Placental epithelial cell (primary cell): ENCODE measurements around the gene FCGR2B.

DNA sequence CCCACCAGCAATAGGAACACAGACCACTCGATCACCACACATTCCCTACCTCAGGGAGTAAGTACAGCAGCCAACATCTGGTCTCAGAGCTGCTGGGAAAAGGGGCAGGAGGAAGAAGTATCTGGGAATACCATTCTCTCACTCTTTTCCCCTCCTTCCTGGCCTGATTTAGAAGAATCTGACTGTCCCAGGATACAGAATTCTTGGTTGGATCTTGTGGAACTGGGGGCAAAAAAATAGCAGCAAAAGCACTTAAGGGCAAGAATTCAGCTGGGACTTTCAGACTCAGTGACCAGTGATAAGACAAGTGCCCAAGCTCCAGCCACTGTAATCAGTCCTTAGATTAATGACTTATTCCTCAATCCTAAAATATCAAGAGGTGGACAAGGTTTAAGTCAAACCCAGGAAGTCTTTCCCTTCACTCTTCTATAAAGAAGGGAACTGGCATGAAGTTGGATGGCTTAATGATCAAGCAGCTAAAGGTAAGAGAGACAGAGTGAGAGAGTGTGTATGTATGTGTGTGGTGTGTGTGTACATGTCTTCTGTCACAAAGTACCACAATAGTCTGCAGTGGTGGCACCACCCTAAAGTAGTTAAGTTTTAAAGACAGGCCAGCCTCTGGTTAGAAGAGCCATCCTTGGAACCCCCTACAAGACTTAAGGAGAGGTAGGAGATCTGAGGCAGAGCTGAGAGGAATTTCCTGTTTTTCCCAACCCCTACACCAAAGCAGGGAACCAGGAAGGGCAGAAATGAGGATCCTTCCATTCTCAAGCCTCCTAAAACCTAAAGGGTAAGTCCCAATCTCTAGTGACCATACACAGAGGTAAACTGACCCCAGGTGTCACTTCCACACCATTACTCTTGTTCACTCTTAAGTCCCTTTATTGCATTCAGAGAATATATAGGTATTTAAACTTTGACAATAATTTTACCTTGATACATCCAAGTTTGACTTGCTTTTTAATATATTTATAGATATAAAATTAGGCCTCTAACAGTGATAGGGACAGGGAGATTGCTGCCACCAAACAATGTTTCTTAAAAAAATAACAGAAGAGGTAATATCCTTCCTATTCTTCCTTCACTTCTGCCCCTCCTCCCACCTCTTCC, 11.0 kb downstream of the PEA15 start:
- CAGE, long polyA plus RNA: no peak

- CAGE, long polyA plus RNA: no peak
Measured at GRCh38 chr1:160239946-160240418, 22.4 kb downstream of the DCAF8 start.

- CAGE, long polyA plus RNA: no peak
Measured at GRCh38 chr1:160332361-160332901, 10.6 kb downstream of the COPA start.

GRCh38 chr1:160406313-160406629, 5.9 kb downstream of the VANGL2 start:
- CAGE, long polyA plus RNA: no peak

GRCh38 chr1:160499679-160500083, 23.4 kb downstream of the SLAMF6 start:
- CAGE, long polyA plus RNA: no peak

DNA sequence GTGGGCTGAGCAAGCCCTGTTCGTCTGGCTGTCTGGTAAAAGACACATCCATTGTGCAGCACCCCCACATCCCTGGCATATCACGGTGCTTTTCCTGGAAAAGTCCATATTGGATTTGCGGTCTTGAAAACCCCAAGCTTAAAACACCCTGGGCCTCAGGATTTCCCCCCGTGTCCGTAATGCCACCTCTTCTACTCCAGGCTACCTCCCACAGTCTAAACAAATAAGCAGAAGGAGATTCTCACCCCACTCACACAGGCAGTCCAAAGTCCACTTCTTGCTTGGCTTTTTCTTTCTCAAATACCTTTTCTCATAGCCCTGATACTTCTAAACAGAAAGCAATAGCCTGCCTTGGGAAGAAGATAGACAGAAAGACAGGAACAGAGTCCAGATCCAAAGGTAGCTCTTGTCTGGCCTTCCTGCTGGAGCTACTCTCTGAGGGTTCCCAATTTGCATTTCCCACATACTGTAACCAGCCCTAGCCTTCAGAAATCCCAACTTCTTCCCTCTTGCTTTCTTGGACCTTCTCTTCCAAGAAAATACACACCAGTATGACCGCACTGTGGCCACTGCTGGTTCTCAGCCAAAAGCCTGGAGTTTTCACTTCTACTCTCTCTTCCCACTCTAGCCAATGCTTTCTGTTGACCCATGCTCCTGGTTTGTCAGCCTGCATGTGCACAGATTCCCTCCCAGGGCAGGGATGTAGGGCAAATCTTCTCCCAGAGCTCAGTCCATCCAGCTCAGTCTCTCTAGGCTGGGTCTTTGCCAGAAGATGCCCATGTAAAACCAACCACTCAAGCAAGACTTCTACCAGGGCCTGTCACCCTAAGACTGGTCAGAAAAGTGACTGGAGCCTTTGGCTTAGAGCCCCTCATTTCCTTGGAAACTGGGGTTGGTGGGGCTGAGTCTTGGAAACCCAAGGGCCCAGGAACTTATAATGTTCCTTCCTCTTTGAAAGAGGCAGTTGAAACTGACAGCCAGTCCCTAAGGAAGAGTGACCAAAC, 773 bp downstream of the SLAMF1 start:
- CAGE, long polyA plus RNA: no peak

DNA sequence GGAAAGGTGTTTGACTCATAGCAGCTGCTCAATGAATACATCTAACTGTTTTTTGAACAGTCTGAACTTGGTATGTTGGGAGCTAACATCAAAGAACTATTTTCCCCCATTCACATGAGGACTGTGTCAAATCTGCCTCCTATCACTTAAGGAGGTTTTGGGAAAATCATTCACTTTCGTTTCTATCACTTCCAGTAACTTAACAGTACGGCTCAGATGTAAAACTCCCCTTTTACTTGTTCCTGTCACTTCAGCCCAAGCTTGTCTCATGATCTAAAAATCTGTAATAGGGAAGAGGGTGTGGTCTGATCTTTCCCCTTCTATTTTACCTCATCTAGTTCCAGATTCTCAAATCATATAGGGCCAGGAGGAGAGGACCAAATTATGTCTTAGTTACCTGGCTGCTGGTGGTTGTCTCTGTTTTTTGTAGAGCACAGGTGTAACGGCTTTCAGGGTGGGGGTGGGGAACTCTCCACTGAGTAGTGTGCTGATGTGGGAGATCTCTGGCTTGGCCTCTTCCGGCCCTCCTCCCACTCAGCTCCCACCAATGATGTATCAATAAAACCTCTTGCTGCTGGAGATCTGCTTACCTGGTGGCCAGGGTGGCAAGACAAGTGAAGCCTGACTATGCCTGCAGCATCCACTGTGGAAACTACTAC, 26.3 kb upstream of the SLAMF1 start:
- CAGE, long polyA plus RNA: no peak

DNA sequence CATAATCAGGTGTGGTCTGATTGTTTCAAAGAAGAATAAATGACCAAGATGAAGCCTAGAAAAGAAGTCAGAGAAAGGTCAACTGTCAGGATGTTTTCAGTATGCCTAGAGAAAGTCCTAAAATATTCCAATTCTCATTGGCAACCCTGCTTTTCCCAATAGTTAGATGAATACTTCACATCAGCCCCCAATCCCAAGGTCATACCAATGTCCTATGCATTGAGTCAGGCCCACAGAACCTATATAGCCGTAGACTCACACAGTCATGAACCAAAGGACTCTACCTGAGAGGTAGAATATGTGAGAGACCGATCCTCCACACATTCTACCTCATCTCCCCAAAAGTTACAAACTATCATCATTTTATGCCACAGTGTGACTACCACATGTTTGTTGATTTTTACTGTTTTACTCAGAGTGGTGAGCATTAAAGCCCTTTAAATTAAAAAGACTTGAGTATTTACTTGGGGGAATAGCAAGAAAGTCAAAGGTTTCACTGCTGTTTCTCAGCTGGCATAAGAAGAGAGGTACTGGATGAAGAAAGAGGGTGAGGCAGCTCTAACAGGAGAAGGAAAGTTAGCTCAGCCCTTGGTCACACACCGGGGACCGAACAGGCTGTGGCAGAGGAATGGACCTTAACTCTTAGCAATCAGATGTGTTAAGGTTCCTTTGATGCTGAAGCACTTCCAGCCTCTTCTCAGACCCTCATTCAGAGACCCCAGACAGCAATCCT, 997 bp downstream of the CD48 start:
- CAGE, long polyA plus RNA: no peak

GRCh38 chr1:160724507-160724887, 12.9 kb upstream of the CD48 start:
- CAGE, long polyA plus RNA: no peak

GRCh38 chr1:160781933-160782649, 13.9 kb upstream of the LY9 start:
- CAGE, long polyA plus RNA: no peak

DNA sequence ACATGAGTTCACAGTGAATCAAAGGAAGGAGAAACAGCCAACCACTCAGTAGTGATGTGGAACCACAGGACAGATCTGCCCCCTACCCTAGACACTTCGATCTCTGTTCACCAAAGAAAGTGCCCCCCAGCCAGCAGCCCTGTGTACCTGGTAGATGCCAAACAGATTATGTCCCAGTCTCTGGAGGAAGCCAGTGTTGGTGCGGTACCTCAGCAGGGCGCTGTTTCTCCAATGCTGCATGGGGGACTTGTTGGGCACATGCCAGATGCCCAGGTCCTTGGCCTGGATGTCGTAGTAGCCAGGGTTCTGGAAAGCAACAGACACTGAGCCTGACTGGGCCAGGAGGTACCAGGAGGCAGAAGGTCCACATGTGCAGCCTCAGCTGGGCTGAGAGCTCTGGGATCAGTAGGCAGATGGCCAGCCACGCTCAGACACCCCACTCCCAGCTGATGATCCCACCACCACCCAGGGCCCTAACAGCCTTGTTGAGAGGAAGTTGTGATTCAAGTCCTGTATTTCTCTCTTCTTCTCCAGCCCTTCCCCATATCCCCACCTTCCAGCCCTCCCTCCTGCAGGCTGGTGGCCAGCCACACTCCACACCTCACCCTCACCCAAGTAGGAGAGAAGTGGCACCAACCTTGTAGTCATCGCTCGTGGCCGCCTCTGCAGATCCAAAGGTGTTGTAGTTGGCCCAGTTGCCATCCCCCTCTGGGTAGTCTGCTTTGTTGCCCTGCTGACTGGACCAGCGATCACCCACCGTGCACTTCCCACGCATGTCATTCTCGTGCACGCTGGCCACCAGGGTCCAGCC, 4.0 kb downstream of the ITLN2 start:
- CAGE, long polyA plus RNA: no peak

- CAGE, long polyA plus RNA: no peak
Measured at GRCh38 chr1:161133401-161133841, 954 bp upstream of the DEDD start.

GRCh38 chr1:161175633-161176148, 1.6 kb downstream of the B4GALT3 start:
- CAGE, long polyA plus RNA: no peak

- CAGE, long polyA plus RNA: no peak
Measured at GRCh38 chr1:161220511-161220964, 2.9 kb downstream of the APOA2 start.

- CAGE, long polyA plus RNA: no peak
Measured at GRCh38 chr1:161308026-161308546, 1.7 kb downstream of the MPZ start.

GRCh38 chr1:161362950-161363569, 4.6 kb downstream of the CFAP126 start:
- CAGE, long polyA plus RNA: no peak

DNA sequence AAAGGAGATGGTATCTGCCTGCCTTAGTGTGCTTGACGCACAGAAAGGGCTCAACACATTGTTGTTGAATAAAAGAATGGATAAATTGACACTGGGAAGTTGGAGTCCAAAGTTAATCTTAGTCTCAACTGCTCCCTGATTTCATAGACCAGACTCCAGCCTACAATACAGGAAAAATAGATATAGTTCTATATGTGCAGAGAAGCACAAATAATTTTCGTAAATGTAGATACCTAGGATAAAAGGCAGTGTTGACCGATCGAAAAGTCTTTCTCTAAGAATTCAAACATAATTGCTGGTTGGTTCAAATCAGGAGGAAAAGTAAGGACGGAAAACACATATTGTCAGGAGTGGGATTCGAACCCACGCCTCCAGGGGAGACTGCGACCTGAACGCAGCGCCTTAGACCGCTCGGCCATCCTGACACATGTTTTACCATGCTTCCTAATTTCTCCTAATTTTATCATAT, 5.7 kb downstream of the HSPA6 start:
- CAGE, long polyA plus RNA: no peak

DNA sequence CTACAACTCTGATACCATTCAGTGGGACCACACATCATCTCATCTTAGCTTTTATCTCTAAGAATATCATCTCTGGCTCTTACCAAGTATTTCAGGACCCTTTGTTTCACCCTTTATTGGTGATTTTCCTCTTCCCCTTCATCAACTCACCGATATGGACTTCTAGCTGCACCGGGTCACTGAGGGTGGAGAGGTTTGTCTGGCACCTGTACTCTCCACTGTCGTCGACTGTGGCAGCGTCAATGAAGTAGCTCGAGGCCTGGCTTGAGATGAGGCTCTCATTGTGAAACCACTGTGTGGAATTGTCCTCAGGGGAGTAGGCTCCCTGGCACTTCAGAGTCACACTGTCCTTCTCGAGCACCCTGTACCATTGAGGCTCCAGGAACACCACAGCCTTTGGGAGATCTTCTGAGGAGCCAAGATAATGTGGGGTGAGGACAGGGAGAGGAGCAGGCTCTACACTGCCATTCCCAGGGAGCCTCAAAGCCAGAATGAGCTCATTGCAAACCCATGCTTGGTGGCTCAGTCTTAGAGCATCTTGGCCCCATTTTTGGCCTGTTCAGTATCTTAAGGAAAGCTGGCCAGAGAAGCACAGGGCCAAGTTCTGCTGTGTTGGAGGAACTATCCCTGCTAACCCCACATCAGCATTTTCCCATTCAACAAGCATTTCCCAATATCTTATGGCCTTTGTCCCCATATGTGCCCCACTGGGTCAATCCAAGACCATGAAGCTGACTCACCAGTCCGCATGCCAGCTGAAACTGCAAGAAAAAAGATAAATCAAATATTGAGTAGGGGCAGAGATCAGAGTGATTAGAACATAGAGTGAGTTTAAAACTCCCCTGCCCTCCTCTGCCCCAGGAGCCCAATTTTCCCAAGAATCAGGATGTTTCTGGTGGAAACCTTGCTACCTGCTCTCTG, 1.1 kb downstream of the FCGR3A start:
- CAGE, long polyA plus RNA: no peak

DNA sequence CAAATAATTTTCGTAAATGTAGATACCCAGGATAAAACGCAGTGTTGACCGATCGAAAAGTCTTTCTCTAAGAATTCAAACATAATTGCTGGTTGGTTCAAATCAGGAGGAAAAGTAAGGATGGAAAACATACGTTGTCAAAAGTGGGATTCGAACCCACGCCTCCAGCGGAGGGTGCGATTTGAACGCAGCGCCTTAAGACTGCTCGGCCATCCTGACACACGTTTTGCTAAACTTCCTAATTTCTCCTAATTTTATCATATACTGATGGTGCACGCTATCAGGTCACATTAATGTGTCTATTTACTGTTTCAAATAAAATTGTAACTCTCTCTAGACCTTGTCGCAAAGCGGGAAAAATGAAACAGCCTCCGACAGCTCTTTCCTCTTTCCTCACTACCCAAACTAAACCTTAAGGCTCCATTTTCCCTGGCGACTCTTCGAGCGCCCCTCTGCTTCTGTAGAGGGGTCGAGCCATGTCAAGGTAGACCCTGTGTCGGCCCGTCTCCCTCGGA, 19.1 kb downstream of the FCGR3B start:
- CAGE, long polyA plus RNA: no peak

DNA sequence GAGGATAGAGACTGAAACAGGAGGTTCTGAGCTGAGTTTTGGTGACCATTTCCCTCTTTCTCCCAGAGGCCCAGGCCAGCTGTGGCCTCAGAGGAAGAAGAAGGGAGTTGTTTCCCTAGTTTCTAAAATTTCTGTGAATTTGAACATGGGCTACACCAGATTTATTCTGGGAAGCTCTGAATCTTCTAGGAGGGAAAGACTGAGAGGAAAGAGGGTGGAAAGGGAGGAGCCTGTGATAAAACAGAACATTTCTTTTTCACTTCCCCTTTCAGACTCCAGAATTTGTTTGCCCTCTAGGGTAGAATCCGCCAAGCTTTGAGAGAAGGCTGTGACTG, at the start of gene FCGR2B:
FCGR2B (plus strand) TSS at position 271 of the 335 bp plus-strand sequence.
- CAGE, long polyA plus RNA: no peak